GM23338 (cell line): ENCODE results near the gene BCAS2.

DNA sequence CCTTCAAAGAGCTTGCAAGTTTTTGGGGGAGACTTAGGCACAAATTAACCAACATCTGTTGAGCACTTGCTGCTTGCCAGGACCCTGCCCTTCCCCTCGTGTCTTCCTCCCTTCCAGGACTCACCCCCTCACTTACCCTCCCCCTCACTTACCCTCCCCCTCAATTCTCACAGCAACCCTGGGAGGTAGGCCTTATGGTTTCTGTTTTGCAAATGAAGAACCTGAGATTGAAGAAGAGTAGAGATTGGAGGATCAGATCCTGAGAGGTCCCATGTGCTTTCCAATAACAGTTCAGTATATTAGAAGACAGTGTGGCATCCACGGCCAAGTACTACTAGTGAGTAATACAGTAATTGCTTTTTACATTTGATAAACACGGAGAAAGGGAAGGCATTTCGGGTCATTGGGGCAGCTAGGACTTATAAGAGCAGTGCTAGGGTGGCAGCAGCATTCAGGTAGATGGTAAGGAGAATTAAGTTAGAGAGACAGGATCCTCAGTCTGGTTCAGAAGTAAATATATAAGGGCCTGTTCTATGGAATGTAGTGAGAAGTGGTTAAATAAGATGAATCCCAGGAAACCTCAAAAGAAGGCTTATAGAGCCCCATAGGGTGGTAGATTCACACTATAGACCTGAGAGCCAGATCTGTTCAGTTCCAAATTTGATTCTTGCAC is 1.5 kb upstream of the SLC16A1 start:
- PRO-cap = bidirectional peak, plus-strand start at position 299 of the sequence, minus-strand start at position 122 of the sequence
- RAMPAGE, long total RNA = no peak

- PRO-cap = bidirectional peak, plus-strand start at chr1:113042453, minus-strand start at chr1:113042270
- RAMPAGE, long total RNA = no peak
Measured at GRCh38 chr1:113041683-113042406, 31.2 kb upstream of the LRIG2 start.

DNA sequence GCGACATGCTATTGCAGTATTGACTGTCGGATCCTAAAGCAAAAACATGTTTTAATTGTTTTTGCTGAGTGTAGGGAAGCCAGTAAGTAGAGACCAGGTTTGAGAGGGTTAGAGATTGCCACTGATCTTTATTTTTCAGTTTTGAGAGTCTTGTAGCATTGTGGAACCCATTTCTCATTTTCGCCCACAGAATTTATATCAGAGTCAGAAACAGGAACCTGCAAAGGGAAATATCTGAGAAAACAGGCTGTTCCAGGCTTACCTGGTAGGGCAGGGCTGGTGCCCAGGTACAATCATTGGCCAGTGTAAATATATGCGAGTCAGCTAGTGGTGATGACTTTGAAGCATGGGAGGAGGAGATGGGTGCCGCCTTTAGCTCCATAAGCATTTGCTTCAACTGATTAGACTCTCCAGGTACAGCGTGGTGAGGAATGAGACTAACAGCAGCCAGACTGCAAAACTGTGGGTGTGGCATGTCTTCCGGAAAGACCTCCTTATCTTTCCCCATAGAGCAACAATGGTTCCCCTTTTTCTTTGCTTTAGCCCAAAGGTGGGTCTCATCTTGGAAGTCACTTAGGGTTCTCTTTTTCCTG is 137.1 kb downstream of the LRIG2 start:
- PRO-cap = no peak
- RAMPAGE, long total RNA = no peak

DNA sequence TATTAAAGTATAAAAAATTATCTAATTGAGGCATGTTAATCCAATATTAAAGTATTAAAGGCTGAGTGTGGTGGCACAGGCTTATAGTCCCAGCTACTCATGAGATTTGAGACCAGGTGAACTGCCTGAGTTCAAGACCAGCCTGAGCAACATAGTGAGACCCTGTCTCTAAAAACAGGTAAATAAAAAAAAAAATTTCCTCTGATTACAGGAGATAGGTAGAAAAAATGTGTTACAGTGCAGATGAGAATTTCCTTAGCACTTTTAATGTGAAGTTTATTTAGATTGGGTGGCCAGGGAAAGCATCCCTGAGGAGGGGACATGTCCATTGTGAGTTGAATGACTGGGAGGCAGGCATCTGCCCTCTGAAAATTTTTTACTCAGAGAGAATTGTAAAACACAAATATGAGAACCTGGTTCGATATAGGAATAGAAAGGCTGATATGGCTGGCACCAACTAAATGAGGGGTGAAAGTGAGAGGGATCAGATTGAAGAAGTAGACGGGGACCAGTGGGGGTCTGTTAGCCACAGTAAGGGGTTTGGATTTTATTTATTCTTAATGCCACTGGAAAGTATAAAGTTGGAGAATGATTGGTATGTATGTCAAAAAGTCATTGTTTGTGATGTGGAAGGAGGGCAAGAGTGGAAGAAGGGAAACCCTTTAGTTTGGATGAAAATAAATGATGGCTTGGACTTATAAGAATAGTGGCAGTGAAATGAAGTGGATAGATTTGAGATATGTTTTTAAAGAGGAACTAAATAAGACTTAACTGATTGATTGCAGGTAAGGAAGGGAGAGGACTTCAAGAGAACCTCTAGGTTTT is 16.5 kb downstream of the MAGI3 start:
- PRO-cap = no peak
- RAMPAGE, long total RNA = no peak

DNA sequence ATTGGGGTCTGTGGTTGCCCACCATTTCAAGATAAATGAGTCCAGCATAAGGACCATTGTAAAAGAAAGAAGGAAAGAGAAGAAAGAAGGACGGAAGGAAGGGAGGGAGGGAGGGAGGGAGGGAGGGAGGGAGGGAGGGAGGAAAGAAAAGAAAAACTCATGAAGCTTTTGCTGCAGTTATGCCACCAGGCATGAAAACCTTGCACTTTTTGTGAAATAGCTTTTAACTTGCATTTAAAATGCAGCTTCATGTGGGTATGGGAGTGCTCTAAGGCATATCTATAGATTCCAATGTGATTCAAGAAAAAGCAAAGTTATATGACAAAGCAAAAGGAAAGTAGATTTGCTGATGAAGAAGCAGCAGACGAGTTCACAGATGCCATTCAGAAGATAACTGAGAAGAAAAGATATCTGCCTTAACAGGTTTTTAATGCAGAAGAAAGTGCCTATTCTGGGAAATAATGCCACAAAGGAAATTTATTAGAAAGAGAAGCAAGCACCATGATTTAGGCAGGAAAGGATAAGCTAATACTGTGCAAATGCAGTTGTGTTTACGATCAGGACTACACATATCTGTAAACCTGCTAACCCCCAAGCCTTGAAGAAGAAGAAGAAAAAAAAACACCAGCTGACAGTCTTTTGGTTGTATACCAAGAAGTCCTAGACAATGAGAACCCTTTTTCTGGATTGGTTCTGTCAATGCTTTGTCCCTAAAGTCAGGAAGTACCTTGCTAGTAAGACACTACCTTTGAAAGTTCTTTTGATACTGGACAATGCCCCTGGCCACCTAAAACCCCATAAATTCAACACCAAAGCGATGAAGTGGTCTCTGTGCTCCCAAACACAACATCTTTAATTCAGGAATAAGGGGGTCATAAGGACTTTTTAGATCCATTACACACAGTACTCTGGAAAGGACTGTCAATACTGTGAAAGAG is 68.0 kb downstream of the PHTF1 start:
- PRO-cap = no peak
- RAMPAGE, long total RNA = no peak

DNA sequence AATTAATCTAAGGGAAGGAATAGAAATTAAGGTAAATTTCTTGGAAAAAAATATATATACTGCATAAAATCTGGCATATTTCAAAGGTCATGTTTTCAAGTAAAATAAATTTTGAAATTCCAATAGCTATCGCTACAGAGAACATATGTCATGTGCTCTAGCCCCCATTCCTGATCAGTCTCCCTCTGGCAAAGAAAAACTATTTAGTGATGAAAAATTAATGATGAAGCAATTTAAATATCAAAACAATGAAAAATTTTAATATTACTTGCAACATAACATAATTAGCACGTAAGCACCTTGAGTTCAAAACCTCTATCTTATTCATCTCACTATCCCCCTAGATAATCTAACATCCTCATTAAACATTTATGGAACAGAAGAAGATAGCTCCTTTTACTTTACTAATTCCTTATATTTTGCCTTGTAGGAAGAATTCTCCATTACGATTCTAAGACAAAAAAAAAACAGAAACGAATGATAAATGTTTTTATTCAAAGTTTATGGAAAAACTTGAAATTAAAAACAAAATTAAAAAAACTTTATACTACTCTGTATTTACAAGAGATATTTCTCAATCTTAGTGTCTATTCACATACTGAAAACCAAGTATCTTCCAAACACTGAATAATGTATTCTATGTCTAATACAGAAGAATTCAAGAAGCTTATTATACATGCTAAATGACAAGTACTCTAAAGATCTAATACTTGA is 59.3 kb downstream of the PHTF1 start:
- PRO-cap = no peak
- RAMPAGE, long total RNA = no peak

- PRO-cap = no peak
- RAMPAGE, long total RNA = no peak
Measured at GRCh38 chr1:113794348-113795072, 17.8 kb downstream of the RSBN1 start.

DNA sequence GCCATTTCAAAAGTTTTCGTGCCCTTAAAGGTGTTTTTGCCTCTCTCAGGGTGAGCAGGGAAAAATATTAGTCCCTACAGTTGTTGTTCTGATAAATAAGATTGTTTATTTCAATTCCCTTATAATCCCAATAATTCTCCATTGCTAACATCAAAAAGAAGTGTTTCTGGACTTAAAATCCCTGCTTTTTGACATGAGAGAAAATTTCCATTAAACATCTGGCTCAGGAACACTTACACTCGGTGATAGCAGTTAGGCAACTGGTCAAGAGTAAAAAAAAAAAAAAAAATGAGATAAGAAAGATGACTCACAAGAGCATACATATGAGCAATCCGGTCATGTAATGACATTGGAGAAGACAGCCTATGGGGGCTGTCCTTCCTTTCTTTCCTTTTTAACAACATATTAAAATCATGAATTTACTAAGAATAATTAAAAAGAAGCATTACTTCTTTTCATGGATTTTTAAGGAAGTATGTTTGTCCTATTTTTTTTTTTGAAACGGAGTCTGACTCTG is 7.6 kb downstream of the RSBN1 start:
- PRO-cap = no peak
- RAMPAGE, long total RNA = no peak

DNA sequence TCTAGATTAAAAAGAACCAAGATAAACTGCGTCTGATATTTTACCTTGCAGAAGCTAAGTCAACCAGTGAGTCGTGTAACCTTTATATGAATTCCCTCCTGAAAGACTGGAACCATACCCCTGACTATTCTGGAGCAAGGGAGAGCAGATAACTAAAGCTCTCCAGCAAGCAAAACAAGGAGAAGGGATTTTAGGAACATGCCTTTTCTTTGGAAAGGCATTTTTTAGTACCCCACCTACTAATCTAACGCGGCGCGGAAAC is 1.2 kb downstream of the RSBN1 start:
- PRO-cap = no peak
- RAMPAGE, long total RNA = no peak

GRCh38 chr1:113901645-113902153 is 2.9 kb downstream of the AP4B1 start:
- PRO-cap = no peak
- RAMPAGE, long total RNA = no peak

- PRO-cap = no peak
- RAMPAGE, long total RNA = no peak
Measured at GRCh38 chr1:113965877-113966490, 13.3 kb upstream of the OLFML3 start.

- PRO-cap = bidirectional peak, plus-strand start at chr1:114032378, minus-strand start at chr1:114032210; unidirectional peak, plus-strand start at chr1:114032731
- RAMPAGE, long total RNA = start-site peak on the plus strand at chr1:114032403-114032440, 82 and 16 reads in 2 replicates
Measured at GRCh38 chr1:114031892-114032788, 52.9 kb downstream of the OLFML3 start.

- PRO-cap = no peak
- RAMPAGE, long total RNA = no peak
Measured at GRCh38 chr1:114339307-114339899, 171.6 kb downstream of the TRIM33 start.

DNA sequence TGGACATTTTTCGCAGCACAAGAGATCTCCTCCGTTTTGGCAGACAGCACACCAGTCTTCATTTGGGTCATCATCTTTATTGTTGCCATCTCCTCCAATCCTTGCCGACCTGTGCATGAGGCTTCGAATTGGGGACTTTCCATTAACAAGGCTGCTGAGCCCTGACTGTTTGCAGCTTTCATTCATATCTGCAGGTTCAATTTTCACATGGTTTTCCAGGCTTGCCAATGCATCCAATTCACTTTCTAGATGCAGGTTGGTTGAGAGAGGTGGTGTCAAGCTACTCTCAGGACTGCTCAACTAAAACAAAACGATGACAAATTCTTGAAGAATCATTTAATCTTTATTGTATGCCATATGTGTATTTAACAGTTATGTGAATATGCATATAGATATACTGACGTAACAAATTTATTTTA is 105.5 kb downstream of the TRIM33 start:
- PRO-cap = no peak
- RAMPAGE, long total RNA = no peak

DNA sequence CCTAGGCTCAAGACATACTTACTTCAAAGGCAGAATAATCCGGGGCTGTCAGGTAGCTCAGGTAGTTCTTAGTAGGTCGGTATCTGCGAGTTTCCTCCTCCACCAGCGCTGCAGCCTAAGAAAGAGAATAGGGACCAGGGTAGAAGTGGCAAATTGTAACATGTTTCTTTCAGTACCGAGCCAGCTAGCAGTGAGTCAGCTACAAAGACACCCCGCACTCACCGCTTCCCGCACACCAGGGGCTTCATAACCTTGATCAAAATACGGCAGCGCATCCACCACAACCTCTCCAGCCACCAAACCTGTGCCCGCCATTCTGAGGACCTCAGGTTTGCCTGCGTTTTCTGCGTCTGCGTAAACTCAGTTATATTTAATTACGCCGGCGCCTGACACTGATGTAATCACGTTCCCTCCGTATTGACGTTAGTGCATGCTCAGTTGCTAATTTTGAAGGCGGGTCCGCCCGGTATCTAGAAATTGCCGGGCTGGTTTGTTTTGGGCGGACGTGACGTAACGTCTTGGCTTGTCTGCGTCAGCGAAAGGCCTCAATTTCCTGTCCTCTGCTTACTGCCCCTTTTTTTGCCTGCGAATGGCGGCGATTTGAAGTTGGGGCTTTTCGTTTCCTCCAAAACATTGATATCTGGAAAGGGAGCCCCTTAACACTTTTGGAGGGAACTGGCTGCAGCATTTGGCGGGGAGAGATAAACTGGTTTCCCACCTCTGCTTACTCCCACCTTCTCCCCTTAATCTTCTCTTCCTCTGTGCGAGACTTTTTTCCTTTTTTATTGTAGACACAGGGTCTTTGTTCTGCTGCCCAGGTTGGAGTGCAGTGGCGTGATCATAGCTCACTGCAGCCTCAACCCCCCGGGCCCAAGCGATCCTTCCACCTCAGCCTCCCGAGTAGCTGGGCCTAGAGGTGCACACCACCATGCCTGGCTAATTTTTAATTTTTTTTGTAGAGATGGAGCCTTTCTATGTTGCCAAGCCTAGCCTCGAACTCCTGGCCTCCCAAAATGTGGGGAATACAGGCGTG is at the start of gene BCAS2:
TSS of gene BCAS2 (minus strand) at position 339 of the 1,033 bp plus-strand sequence.
- PRO-cap = bidirectional peak, plus-strand start at position 172 of the sequence, minus-strand start at position 129 of the sequence; bidirectional peak, plus-strand start at position 575 of the sequence, minus-strand start at position 337 of the sequence
- RAMPAGE, long total RNA = start-site peak on the minus strand centred at position 328 of the sequence, 30 bp wide, 808 and 461 reads in 2 replicates

GRCh38 chr1:114611244-114611538 is 29.8 kb upstream of the BCAS2 start:
- PRO-cap = no peak
- RAMPAGE, long total RNA = no peak

GRCh38 chr1:114669092-114669558 is 724 bp downstream of the DENND2C start:
- PRO-cap = no peak
- RAMPAGE, long total RNA = no peak

- PRO-cap = no peak
- RAMPAGE, long total RNA = no peak
Measured at GRCh38 chr1:115084726-115085456, 4.4 kb downstream of the TSPAN2 start.

- PRO-cap = unidirectional peak, plus-strand start at chr1:115190123
- RAMPAGE, long total RNA = no peak
Measured at GRCh38 chr1:115189850-115190544, 100.7 kb upstream of the TSPAN2 start.

- PRO-cap = bidirectional peak, plus-strand start at chr1:115337856, minus-strand start at chr1:115337670
- RAMPAGE, long total RNA = no peak
Measured at GRCh38 chr1:115337532-115338089, 438 bp downstream of the NGF start.